Skeletal muscle cell (primary cell): ENCODE data around the genes TRABD2A and SH2D6.

GRCh38 chr2:79631395-79631744, 118.5 kb downstream of the CTNNA2 start:
- RRBS, result no CpG with 5 or more reads among the region's 5 CpGs

DNA sequence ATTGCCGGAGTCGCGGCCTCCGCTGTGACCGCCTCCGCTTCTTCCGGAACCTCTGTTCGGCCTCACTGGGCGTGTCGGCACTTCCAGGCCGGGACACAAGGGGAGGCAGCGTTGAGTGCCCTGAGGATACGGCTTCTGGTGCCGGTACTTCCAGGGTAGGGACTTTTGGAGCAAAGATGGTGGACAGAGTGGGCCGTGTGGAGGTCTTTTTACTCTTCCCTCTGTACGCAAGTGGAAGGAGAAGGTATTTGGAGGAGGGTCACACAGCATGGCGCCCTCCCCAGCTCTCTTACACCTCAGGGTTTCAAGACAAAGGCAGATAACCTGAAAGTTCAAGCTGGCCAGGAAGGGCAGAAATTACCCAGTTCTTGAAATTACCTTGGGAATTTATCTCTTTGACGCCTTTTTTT, 56.9 kb downstream of the TRABD2A start:
- RRBS, result 93% methylated on average over 14 of the region's 18 CpGs

DNA sequence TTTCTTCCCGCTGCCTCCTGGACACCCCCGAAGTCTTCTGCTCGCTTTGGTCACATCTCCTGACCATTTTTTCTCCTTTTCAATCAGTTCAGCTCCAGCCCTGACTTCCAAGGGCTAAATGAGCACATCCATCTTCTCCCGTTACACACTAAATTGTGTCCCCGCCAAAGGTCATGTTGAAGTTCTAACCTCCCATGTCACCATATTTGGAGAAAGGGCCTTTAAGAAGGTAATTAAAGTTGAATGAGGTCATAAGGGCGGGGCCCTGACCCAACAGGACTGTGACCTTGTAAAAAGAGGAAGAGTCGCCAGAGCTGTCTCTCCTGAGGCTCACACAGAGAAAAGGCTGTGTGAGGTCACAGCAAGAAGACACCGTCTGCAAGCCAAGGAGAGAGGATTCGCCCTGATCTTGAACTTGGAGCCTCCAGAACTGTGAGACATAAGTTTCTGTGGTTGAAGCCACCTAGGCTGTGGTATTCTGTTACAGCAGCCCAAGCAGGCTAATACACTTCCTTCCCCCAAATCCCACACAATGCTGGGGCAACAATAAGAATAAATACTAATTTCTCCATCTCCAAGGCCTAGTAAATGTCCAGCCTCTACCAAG, 24.1 kb downstream of the TRABD2A start:
- RRBS, result no CpG with 5 or more reads among the region's 9 CpGs

DNA sequence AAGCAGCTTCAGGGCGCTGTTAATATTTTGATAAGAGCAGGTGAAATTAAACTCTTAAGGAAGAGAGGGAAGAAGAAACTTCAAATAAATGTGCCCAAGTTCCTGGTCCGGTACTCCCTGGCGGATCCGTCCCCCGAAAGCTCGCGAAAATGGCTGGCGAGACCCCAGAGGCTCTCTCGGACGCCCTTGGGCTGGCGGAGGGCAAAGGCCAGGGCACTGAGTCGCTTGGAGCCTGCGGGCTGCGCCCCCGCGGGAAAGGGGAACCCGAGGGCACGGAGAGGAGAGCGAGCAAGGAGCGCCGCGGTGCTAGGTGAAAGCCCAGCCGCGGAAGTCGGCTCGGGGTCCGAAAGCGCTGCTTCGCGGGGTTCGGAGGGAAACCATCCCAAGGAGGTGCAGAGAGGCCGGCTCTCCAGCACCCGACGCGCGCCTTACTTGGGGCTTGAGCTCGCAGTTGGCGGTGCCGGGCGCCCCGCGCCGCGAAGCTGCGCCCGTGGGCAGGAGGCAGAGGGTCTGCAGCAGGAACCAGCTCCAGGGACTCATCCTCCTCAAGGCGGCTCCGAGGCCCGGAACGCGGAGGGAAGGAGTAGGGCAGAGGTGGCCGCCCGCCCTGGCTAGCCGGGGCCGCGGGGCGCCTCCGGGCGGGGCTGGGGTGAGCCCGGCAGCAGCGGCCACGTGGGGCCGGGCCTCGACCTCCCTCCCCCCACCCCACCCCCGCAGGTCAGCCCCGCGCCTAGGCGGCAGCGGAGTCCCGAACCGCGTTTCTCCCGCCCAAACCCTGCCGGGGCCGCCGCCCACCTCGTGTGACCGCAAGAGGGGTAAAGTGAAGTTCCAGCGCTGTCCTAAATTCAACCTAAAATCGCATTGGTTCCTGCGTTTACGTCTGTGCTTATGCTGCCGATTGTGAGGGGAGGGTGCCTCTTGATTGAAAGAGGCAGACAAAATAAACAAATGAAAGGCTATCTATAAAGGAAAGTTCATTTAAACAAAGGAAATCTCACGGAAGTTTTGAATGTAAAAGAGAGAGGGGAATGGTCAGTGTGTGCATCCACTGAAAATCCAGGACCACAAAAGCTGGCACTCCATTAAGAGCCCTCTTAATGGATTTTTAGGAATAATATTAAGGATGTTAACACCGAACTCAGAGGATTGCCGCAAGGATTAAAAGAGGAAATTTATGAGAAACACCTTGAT, at the start of gene TRABD2A:
TSS of gene TRABD2A (minus strand) at position 585 of the 1,191 bp plus-strand sequence.
- RRBS, result 1% methylated on average over 14 of the region's 86 CpGs

- RRBS, result no CpG with 5 or more reads among the region's 3 CpGs
Observed at GRCh38 chr2:84897933-84898903, 7.2 kb upstream of the TMSB10 start.

- RRBS, result no CpG with 5 or more reads among the region's 12 CpGs
Observed at GRCh38 chr2:84919821-84920750, 14.6 kb downstream of the TMSB10 start.

GRCh38 chr2:84924933-84925386, 19.5 kb downstream of the TMSB10 start:
- RRBS, result no CpG with 5 or more reads among the region's 4 CpGs

DNA sequence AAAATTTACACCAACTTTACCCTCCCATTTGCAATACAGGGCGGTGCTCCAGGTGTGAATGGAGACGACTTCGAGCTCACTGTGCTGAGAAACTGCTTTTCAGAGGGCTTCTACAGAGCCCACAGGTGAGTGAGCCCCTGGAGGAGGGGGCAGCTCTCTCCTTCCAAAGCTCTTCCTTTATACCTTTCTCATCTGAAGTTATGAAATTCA, 29.9 kb upstream of the KCMF1 start:
- RRBS, result no CpG with 5 or more reads among the region's 3 CpGs

GRCh38 chr2:85215340-85216006, 82.3 kb downstream of the TCF7L1 start:
- RRBS, result no CpG with 5 or more reads among the region's 13 CpGs

DNA sequence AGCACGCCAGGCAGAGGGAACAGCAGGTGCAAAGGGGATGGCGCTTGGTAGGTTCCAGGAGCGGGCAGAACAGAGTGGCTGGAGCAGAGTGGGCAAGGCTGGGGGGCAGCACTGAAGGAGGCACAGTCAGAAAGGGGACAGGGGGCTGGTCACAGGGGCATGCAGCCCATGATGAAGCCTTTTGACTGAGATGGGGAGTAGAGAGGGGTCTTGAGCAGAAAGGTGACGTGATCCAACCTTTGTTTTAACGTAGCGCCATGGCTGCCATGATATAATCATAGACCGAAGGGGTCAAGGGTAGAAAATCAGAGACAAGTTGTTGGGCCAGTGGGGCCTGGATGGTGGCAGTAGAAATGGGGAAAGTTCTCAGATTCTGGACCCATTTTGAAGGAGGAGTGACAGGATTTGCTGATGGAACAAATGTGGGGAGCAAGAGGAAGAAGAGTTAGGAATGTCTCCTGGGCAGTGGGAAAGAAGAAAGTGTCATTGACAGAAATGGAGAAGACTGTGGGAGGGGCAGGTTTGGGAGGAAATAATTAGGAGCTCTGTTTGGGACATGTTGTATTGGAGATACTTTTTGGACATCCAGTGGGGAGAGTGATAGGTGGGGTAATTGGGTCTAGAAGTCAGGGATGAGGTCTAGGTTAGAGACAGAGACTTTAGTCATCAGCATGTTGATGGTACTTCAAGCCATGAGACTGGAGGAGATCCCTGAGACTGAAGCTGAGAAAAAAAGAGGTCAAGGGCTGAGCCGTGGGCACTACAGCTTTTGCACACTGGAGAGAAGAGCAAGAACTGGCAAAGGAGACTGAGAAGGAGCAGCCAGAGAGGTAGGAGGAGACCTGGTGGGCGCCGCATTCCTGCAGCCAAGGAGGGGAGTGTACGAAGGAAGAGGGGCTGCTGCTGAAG, 83.5 kb downstream of the TGOLN2 start:
- RRBS, result no CpG with 5 or more reads among the region's 11 CpGs

- RRBS, result no CpG with 5 or more reads among the region's 14 CpGs
Observed at GRCh38 chr2:85288001-85288823, 39.6 kb downstream of the TGOLN2 start.

GRCh38 chr2:85305024-85305685, 22.6 kb downstream of the TGOLN2 start:
- RRBS, result no CpG with 5 or more reads among the region's 11 CpGs

DNA sequence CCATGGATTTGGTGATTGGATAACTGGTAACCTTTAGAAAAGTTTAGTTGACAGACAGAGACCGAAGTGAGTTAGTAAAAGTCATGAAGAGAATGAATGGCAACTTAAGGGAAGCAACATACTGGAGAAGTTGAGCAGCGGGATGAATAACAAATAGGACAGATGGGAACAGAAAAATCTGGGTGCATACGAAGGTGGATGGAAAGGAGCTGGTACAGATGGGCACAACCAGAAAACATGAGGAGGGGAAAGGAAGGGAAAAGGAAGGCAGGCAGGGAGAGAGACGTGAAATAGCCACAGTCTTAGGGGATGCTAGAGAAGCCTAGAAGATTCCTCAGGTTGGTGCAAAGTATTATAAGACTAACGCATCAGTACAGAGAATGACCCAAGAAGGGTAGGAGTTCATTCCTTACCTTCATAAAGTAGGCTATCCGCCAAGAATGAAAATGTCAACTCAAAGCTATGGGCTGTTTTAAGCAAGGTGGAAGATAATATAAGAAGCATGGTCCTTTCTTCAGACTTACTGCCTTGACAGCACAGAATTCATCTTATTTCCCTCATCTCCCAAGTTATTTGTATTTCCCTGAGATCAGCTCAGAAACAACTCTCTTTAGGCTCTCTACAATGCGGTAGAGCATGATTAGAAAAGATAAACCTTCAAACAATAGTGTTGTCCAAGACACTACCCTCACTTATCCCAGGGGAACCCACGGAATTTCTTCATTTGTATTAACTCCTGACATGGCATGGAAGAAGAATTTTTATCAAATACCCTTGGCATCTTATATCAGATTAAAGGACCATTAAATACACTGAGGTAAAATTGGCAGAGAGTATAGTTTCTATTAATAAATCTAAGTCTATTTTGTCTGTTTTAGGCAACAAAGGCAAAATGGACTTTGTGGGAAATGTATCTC, 6.7 kb downstream of the TGOLN2 start:
- RRBS, result no CpG with 5 or more reads among the region's 8 CpGs

DNA sequence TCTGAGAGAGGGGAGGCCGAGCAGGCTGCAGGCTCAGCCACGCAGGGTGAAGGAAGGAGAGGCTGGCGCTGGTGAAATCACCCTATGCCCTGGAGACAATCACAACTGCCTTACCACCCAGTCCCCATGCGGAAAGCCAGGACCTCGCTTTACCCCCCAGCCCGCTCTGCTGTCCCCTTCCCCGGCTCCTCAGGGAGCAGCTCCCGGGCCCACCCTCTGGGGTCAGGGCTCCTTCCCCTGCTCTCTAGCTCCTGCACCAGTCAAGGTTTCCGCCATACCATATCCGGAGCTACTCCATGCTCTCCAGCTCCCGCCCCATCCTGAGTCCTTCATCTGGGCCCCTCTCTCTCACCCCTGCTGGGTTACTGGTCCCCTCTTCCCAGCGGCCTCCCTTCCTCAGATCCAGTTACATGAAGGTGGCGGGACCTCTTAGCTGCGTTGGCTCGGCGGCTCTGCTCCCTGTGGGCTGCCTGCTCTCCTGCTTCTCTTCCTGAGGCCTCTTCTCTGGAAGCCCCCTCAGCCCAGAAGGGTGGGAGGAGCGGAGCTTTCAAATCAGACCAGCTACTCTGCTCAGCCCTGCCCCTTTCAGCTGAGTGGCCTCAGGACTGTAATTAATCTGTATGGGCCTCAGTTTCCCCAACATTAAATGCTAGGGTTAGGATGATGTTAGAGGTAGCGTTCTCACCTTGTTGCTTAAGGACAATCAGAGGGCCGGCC, 9.0 kb downstream of the RETSAT start:
- RRBS, result 79% methylated on average over 3 of the region's 19 CpGs

DNA sequence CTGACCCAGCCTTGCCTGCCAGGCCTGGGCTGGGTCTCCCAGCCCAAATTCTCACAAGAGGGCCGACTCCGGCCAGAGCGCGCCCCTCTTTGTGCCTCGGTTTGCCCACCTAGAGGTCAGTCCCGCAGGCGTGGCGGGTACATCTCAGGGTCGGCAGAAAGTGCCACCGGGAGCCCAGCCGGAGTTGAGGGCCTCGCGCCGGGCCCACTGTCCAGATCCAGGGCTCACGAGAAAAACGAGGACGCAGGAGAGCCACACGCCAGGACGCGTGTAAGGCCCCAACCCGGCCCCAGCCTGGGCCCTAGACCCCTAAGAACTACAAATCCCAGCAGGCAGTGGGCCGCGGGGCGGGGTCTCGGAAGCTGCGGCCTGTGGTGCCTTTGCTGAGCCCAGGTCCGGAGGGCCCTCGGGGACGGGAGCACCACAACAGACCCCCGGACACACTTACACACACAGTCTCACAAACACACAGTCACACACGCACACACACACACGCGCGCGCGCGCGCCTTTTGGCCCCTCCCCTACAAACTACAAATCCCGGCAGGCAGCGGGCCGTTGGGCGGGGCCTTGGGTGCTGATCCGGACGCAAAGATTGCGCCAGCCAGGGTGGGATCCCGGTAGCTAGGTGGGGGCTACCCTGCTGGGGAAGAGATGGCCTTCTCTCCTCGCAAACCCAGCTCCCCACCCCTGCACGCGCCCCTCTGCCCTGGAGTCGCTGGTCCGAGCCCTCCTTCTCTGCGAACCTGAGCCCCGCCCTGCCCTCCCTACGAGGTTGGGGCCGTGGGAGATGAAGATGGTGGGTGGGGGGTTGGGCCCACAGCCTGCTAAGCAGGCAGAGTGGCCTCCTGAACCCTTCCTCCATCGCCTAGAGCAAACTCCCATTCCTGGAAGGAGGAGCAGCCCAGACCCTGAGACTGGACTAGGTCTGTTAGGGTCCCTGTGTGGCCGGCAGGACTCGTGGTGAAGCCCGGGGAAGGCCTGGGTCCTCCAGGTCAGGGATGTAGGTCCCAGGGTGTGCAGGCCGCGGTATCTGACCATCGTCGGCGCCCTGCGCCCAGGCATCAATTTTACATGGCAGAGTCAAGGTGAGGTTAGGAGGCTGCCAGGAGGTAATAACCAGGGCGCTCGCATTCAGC, at the start of gene SH2D6:
TSS of gene SH2D6 (plus strand) at position 557 of the 1,138 bp plus-strand sequence.
- RRBS, result 2% methylated on average over 17 of the region's 67 CpGs

DNA sequence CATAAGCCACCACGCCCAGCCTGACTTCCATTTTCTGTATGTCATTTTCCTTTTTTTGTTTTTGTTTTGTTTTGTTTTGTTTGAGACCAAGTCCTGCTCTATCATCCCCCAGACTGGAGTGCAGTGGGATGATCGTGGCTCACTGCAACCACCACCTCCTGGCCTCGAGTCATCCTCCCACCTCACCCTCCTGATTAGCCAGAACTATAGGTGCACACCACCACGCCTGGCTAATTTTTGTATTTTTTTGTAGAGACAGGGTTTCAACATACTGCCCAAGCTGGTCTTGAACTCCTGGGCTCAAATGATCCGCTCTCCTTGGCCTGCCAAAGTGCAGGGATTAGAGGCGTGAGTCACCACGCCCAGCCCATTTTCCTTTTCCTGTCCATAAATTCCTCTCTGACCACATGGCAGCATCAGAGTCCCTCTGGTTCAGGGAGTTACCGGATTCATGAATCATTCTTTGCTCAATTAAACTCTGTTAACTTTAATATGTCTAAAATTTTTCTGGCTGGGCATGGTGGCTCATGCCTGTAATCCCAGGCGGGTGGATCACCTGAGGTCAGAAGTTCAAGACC, 40.0 kb upstream of the MAT2A start:
- RRBS, result no CpG with 5 or more reads among the region's 9 CpGs

DNA sequence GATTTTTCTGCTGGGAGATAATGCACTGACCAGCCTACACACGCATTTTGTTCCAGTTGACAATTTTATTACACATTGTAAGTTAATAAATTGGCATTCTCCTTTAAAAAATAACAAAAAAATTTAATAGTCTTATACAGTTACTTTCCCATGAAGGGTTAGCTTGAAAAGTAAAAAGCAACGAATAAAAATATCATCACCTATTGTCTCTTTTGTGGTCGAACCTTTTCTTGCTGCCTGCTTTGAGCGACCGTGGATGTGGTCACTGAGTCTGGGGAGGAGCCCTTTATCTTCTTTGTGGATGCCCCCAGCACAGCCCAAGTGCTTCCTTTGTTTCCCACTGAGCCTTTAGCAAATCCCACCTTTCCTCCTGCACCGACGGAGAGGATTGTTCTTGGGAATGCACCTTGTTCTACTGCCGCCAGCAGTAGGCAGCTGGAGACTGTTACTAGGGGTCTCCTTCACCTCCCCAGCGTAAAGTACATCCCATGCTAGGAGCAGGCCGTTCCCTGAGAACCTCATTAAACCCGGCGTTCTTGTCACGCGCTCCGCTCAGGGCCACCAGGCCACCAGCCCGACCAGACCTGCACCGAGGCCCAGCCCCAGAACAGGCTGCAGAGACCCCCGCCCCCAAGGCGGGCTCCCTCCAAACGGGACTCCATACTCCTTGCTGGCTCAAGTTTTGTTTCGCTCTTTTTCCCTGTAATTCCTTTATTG, 1.4 kb upstream of the MAT2A start:
- RRBS, result no CpG with 5 or more reads among the region's 21 CpGs

GRCh38 chr2:85540870-85541561, 2.0 kb downstream of the MAT2A start:
- RRBS, result no CpG with 5 or more reads among the region's 2 CpGs

- RRBS, result no CpG with 5 or more reads among the region's 3 CpGs
Observed at GRCh38 chr2:85546644-85547633, 8.0 kb downstream of the MAT2A start.

DNA sequence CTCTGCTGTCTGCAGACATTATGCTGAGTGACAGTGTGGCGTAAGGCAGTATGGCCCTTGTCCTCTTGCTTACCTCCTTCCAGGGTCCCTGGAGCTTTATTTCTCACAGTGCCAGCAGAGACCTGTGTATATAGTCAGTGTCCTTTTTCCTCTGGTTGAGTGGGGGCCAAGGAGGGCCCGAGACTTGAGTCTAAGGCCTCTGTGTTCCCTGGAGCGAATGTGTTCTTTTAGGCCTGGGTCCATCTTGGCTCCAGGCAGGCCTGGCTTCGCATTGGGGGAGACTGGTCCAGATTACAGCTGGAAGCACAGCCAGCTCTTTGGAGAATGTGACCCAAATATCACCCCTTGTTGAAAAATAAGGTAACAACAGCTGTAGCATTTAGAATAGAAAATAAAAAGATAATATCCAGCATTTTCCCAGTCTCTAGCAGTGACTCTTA, 5.0 kb downstream of the VAMP5 start:
- RRBS, result no CpG with 5 or more reads among the region's 4 CpGs